Ovary (tissue), 7 donors: ENCODE data around the genes C15orf61 and SKOR1.

GRCh38 chr15:66661064-66662278 lies 40.6 kb upstream of the SMAD6 start:
- PRO-cap, 7 experiments = peak in 3 of 7 experiments; most common plus-strand start chr15:66661836 (in 3); most common minus-strand start chr15:66661516 (in 1)
- RAMPAGE, long total RNA, 2 experiments = no peak in any of the 2 experiments

DNA sequence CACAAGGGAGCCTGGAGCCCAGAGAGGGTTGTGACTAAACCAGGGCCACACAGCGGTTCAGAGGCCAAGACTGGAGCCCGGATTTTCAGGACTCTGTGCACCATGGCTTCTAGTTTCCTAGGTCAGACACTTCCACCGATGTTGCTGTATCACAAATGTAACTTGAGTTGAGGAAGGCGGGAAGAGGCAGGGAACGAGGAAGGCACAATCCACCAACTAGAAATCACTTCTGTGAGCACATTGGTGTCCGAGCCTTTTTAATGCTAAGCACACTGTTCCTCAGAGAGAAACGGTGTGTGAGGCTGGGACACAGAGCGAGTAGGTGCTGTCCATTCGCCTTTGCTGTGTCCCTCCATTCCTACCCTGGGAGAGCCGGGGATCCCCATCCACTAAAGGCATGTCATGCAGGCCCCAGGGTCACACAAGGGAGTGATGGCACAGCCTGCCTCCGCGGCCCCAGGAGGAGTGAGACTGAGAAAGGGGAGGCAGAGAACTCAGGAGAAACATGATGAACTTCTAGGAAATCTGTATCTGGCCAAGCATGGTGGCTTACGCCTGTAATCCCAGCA lies 30.5 kb upstream of the SMAD6 start:
- PRO-cap, 7 experiments = no peak in any of the 7 experiments
- RAMPAGE, long total RNA, 2 experiments = no peak in any of the 2 experiments

DNA sequence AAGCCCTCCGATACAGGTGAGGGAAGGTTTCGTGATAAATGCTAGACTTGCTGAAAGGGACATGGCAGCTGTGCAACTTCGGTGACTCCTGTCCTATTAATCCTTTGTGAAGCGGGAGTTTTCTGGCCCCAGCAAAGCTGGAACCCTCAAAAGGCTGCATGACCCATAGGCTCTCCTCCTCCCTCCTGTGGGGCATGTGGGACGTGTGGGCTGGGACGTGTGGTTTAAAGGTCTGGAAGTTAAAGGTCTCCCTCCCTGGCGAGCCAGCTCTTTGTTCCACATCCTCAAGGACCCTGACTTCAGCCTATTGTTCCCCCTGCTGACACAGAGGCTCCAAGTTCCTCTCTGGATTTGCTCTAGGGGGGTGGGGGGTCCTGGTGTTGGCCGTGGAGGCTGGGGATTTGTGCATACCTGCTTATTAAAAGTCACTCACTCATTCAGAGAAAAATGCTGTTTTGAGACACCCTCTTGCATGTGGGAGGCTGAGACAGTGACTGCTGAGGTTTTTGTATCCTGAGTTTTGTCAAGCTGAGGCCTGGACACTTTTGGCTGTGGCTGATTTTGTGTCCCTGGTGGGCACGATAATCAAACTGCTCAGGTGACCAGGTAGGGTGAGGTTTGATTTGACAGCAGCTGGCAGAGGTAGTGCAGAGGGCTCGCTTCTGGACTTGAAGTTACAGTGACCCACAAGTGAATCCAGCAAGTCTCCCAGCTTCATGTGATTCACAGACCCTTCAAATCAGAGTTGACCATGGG lies 44.3 kb downstream of the SMAD6 start:
- PRO-cap, 7 experiments = no peak in any of the 7 experiments
- RAMPAGE, long total RNA, 2 experiments = no peak in any of the 2 experiments

DNA sequence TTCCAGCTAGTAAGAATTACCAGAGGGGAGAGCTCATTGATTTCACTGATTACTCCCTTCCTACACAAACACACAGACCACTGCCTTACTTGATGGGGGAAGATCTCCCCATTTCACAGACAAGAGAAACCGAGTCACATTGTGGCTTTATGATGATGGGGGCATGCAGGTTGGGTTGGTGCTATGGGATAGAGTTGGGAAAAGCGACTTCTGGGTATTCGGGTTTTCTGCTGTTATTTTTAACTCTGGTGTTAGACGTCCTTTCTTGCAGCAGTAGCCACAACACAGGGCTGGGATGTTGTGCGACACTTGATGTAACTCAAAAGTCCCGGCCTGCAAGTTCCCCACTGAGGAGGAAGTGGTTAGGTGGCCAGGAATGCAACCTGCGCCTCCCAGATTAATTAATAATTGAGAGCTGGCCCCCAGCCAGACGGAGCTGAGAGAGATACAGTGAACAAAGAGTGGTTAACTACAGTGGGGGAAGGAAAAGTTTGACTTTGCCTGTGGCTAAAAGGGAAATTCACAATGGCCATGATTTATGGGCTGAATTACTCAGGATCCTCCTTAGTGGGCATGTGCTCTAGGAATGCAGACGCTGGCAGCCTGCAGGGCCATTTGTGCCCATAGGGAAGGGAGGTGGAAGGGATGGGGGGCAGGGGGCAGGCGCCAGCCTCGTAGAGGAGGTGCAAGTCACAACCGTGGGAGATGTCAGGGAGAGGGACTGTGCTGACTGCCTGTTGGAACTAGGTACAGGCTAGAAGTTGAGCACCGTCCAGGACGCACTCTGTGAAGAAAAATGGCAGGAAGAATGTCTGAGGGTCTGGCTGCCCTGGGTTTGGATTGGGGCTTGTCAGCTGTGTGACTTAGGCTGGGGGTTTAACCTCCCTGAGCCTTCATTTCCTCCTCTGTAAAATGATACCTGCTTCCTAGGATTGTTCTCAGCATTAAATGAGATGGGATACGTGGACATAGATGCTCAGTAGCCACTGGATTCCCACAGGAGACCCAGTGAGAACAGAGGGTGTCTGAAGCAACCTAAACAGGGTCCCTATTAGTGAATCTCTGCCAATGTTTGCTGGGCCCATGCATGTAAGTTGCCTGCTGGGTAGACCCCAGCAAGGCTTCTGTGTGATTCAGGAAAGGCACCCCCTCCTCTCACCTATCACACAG lies 63.9 kb downstream of the SMAD6 start:
- PRO-cap, 7 experiments = no peak in any of the 7 experiments
- RAMPAGE, long total RNA, 2 experiments = no peak in any of the 2 experiments

DNA sequence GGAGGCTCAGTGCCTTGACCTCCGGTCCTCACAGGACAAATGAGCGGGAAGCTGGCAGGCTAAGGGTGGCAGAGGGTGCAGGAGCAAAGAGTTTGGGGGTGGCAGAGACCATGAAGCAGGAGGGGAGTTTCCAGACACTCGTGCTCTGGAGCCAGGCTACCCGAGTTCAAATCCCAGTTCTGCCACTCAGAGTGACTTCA lies 81.8 kb downstream of the SMAD6 start:
- PRO-cap, 7 experiments = no peak in any of the 7 experiments
- RAMPAGE, long total RNA, 2 experiments = no peak in any of the 2 experiments

GRCh38 chr15:67024129-67024897 lies 41.1 kb upstream of the SMAD3 start:
- PRO-cap, 7 experiments = peak in 1 of 7 experiments; most common plus-strand start chr15:67024635 (in 1); most common minus-strand start chr15:67024605 (in 1)
- RAMPAGE, long total RNA, 2 experiments = no peak in any of the 2 experiments

- PRO-cap, 7 experiments = no peak in any of the 7 experiments
- RAMPAGE, long total RNA, 2 experiments = no peak in any of the 2 experiments
These were observed 16.0 kb upstream of the SMAD3 start for GRCh38 chr15:67049177-67050001.

DNA sequence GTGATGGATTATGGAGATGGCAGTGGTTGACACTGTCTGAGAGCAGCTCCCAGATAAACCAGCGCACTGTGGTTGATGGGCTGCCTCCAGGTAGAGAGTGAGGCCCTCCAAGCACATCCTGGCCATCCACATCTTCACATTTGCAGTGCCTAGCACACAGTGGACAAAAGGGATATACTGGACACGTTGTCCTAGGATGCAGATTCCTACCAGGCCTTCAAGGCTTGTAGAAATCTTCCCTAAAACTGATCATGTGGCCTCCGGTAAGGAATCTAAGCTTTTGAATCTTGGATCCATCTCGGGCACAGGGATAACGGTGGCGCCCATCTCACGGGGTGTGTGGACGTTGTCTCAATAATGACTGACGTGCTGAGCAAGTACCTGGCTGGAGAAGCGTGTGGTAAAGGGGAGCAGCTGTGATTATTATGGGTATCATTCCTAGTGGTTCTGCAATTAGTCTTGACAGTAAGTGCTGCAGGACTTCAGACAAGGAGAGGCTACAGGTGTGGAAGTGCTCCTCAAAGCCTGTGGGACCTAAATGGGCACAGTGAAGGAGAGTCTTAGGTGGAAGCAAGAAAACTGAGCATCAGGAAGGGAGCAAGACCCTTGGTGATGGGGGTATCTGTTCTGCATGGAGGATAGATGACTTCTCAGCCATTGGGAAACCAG lies 50.9 kb downstream of the SMAD3 start:
- PRO-cap, 7 experiments = no peak in any of the 7 experiments
- RAMPAGE, long total RNA, 2 experiments = no peak in any of the 2 experiments

DNA sequence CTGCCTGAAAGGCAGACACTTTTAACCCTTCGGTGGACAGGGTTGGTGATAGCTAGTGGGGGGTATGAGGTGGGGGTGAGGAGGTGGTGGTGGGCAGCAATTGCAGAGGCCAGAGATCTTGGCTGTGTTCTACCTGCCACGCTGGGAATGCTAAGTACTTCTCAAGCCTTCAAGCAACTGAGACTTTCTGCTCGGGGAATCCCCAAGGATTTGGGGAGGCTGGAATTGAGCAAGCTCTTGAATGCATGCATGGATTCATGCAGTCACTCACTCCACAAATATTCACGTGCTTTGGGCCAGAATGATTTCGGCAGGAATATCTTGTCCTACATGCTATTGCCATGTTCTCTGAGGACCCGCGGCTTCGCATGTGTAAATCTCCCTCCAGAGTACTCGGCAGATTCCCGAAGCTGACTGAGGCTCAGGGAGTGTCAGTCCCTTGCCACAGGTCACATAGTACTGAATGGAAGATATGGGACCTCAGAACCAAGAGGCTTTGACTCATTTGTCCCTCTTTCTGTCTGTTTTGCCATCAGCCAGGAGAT lies 65.5 kb downstream of the SMAD3 start:
- PRO-cap, 7 experiments = no peak in any of the 7 experiments
- RAMPAGE, long total RNA, 2 experiments = no peak in any of the 2 experiments

DNA sequence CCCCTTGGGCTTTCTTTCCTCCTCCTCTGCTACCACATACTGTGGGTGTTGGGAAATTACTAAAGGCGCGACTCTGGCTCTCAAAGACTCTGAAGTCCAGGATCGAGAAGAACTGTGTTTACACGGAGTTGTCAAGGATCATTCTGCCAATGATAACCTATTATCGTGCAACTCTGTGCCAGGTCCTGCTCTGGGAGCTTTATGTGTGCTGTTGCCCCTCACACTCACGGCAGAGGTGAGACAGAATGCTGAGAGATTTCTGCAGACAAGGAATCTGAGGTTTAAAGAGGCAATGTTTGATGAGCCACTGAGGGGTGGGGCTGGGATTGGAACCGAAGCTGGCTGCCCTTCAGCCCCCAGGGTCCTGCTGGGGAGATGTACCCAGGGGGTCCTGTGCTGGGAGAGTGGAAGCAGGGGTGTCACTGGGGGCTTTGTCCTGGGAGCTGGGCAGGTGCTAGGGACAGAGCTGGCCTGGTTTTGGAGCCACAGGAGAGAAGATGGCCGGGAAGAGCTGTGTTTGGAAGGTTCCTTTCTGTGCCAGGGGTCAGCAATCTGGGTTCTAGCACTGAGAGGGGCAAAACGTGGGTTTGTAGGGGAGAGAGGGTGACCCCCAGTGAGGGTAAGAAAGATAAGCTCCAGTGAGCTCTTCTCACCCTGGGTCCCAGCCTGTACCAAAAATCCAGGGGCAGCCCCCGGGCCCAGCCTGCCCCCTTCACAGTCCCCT lies 69.4 kb downstream of the SMAD3 start:
- PRO-cap, 7 experiments = no peak in any of the 7 experiments
- RAMPAGE, long total RNA, 2 experiments = no peak in any of the 2 experiments

DNA sequence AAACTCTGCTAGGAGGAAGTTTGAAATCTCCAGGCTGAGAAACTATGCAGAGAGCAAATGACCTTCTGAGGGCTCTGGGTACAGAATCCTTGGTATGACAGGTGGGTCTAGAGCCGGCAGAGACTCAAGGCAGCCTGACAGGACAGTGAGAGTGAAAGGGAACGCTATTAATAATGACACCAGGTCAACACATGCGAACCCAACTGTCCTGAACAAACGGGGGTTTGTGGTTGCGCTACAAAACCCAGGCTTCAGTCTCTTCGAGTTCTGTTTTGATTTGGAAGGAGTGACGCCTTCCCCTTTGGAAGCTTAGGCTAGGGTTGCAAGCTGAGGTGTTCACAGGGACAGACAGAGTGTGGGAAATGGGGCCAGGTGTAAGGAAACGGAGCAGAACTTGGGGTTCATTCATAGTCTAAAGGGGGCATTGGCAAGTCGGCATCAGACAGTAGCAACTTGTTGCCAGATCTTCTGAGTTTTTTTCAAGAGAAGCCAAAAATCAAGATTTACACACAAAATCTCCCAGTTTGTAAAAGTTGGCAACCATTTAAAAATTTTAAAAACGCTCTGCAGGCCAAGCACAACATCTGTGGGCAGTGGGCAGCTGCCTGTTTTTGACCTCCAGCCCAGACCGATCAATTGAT lies 75.2 kb downstream of the SMAD3 start:
- PRO-cap, 7 experiments = no peak in any of the 7 experiments
- RAMPAGE, long total RNA, 2 experiments = no peak in any of the 2 experiments

- PRO-cap, 7 experiments = no peak in any of the 7 experiments
- RAMPAGE, long total RNA, 2 experiments = no peak in any of the 2 experiments
These were observed 77.8 kb downstream of the AAGAB start for GRCh38 chr15:67176642-67176993.

DNA sequence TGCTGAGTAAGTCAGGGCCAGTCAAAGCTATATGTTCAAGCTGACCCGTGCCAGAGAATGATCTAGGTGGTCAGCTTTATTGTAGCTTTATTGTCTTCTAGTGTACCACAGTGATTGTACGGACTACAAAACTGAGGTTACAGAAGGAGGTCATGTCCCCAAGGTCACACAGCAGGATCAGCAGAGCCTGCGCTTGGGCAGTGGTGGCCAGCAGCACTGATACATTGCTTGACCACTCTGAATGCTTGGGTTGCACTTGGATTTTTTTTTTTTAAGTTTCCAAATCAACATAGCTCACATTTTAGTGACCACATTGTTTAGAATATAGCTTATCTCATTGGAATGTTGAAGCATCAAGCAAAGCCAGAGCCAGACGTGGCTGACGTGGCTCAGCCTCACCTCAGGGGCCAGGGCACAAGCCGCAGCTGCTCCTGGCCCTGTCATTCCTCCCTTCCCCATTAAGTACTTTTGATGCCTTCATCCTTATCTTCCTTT lies 76.0 kb downstream of the AAGAB start:
- PRO-cap, 7 experiments = peak in 3 of 7 experiments; most common plus-strand start position 372 of the sequence (in 1); most common minus-strand start position 221 of the sequence (in 2)
- RAMPAGE, long total RNA, 2 experiments = no peak in any of the 2 experiments

- PRO-cap, 7 experiments = no peak in any of the 7 experiments
- RAMPAGE, long total RNA, 2 experiments = no peak in any of the 2 experiments
These were observed 69.3 kb downstream of the AAGAB start for GRCh38 chr15:67185132-67185635.

DNA sequence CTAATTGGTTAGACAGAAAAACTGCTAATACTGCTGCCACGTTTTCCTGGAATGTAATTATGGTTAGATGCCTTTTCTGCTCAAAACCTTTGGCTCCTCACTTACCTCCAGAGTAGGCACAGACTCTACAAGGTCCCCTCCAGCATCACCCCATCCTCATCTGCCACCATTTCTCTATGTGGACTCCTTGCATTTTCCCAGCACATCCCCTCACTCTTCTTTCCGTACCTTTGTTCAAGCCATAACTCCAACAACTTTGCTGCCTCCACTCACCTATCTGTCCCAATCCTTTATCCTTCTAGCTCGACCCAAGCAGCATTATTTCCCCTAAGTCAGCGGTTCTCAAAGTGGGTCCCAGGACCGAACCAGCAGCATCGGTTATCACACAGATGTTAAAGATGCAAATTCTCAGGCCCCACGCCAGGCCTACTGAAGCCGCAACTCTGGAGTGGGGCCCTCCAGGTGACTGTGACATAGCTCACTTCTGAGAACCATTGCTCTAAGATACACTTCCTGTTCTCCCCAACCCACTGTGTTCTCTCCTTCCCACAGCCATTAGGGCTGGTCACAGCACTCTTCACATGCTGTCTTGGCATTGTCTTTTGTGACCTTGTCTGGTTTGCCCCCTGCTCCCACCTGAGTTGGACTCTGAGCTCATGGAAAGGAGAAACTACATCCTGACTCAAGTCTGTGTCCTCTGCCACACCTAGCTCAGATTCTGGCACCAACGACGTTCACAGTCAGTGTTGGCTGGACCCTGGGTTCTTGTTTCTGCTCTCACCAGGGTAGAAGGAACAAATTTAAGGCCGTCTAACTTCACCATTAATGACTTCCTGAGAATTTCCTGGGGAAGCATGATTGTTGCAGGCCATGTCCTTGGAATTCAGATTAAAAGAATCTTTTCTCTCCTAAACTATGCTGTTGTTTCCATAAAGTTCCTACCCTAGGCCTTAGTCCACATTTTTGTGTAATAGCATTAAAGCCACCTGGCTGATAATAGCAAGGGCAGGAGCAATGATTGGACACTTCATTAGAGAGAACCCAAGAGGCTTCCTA lies 56.1 kb downstream of the AAGAB start:
- PRO-cap, 7 experiments = no peak in any of the 7 experiments
- RAMPAGE, long total RNA, 2 experiments = no peak in any of the 2 experiments

DNA sequence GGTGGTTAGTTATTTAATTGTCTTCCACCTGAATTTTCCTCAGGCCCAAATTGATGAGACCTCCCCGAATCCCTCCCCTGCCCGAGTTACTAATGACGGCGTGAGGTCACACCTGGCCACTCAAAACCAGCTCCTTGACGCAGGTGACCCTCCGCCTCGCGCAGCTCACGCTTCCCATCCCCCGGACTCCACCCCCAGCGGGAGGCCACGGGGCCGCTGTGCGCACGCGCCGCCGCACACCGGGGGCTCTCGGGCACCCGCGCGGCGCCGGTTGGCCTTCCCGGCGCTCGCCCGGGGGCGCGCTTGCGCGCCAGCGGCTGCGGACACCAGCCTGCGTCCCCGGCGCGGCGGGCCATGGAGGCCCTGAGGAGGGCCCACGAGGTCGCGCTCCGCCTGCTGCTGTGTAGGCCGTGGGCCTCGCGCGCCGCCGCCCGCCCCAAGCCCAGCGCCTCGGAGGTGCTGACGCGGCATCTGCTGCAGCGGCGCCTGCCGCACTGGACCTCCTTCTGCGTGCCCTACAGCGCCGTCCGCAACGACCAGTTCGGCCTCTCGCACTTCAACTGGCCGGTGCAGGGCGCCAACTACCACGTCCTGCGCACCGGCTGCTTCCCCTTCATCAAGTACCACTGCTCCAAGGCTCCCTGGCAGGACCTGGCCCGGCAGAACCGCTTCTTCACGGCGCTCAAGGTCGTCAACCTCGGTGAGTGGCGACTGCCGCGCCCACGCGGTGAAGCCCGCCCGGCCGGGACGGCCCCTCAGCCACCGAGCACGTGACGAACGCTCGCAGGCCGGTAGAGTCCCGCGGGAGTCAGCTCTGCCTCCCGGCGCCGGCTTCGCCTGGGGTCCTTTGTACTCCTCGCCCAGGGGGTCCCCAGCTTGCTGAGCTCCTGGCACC lies at the start of gene C15orf61:
Gene C15orf61, plus strand, starts transcription at position 237 of the 895 bp plus-strand sequence.
- PRO-cap, 7 experiments = peak in 7 of 7 experiments; most common plus-strand start position 355 of the sequence (in 7); most common minus-strand start position 199 of the sequence (in 7)
- RAMPAGE, long total RNA, 2 experiments = start-site peak on the minus strand in 1 of 2 experiments, centred at position 746 of the sequence, 33 reads per replicate

- PRO-cap, 7 experiments = no peak in any of the 7 experiments
- RAMPAGE, long total RNA, 2 experiments = no peak in any of the 2 experiments
These were observed 28.6 kb downstream of the MAP2K5 start for GRCh38 chr15:67571116-67571586.

DNA sequence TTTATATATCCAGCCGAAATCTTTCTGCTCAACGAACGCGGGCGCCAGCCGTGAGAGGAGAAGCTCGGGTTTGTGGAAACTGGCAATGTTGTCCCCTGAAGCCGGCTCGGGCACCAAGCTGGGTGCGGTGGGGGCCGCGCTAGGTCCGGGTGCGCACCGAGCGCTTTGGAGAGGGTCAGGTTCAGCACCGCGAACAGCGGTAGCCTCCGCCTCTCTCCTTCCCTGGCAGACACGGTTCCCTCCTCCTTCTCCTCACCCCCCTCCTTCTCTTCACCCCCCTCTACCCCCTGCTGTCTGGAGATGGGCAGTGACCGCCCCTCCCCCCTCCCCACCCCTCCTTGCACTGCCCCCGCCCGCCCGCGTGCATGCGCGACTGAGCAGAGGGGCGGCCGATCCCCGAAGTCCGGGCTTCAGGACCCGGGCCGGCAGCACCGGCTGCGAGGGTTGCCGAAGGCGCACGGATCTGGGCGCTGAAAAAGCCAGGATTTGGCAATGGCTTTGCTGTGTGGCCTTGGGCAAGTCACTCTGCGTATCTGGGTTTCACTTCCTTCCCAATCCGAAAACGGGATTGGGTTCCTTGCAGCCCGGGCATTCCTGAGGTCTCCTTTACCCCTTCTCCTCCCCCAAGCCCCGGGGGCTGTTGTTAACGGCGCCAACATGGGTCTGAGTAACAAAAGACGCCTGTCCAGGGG lies at the start of gene SKOR1:
Gene SKOR1, plus strand, starts transcription at position 399 of the 692 bp plus-strand sequence.
- PRO-cap, 7 experiments = no peak in any of the 7 experiments
- RAMPAGE, long total RNA, 2 experiments = no peak in any of the 2 experiments

DNA sequence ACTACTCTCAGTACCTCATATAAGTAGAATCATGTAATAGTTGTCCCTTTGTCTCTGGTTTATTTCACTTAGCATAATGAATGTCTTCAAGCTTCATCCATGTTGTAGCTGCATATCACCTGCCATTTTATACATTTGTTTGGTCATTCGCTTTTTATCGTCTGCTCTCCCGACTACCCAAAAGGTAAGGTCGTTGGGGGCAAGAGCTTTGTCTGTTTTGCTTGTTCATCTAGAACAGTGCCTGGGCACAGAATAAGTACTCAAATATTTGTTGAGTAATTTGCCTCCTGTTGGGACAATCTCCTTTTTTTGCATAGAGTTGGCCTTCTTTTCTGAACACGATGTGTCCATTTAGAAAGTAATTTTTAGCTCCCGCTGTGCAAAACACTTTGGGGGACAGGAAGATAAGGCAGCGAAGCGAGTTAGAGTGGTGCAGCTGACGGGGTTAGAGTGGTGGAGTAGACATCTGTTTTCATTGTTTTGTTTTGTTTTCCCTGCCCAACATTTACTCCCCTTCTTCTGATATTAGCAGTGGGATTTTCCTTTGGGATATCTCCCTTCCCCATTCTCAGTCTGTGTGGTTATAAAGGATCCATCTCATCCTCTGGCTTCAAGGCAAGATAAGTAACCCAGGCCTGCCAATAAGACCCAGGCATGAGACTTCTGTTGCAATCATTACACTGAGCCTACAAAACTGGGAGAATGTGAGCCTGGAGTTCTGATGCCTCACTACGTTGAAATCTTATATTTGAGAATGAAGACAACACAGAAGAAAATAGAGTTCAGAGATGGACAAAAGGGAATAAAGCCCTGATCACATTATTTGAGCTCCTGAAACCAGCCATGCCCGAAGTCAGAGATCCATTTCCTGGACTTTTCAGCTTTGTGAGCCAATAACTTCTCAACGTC lies 98.1 kb downstream of the SKOR1 start:
- PRO-cap, 7 experiments = peak in 2 of 7 experiments; most common plus-strand start position 671 of the sequence (in 2); most common minus-strand start position 455 of the sequence (in 1)
- RAMPAGE, long total RNA, 2 experiments = no peak in any of the 2 experiments

GRCh38 chr15:67961308-67961753 lies 92.8 kb upstream of the PIAS1 start:
- PRO-cap, 7 experiments = no peak in any of the 7 experiments
- RAMPAGE, long total RNA, 2 experiments = no peak in any of the 2 experiments